Left colon (tissue), 1 donor: ENCODE results near the genes CBY3, RASGEF1C, MAPK9, CNOT6 and OR2Y1.

DNA sequence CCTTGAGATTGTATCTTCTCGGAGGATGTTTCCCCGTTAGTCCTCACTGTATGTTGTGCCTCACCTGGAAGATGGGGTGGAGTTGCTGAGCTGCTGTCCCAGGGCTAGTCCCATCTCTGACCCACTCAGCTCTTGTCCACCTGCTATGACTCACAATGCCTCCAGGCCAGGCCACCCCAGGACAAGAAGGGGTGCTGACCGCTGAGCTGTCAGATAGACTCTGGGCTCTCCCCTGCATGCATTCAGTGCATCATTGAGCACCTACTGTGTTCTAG is at the start of gene CBY3:
CBY3 (minus strand) TSS at position 106 of the 275 bp plus-strand sequence.
- PRO-cap: no peak

- PRO-cap: no peak
These were observed 8.1 kb upstream of the MAML1 start for GRCh38 chr5:179724450-179725041.

GRCh38 chr5:179728402-179729021 is 4.1 kb upstream of the MAML1 start:
- PRO-cap: no peak

- PRO-cap: bidirectional peak, plus-strand start at chr5:179806077, minus-strand start at chr5:179805908
These were observed 996 bp downstream of the MGAT4B start for GRCh38 chr5:179805592-179806148.

DNA sequence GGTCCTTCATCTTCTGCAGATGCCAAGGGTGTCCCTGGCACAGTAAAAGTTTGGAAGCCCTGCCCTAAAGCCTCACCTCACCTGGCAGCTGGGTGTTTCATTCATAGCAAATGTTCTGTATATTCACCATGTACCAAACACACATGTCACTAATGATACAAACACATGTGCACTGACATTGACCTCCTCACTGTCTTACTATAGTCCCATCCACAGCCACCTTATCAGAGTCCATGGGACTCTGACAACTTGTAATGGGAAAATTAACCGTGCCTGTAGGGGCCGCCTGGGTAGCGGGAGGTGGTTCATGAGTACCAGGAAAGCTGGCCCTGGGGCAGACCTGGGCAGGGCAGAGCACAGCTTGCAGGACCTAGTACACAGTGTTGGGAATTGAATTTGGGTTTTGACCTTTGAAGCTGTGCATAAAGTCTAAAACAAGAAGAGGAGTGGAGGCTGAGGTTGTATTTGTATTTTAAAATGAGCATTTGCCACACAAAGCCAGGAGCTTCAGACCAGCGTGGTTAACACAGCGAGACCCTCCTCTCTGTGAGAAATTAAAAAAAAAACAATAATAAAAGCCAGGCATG is 6.5 kb upstream of the MGAT4B start:
- PRO-cap: no peak

GRCh38 chr5:179818601-179819351 is 1.9 kb upstream of the SQSTM1 start:
- PRO-cap: bidirectional peak, plus-strand start at chr5:179819222, minus-strand start at chr5:179818983

GRCh38 chr5:179835866-179836491 is 15.3 kb downstream of the SQSTM1 start:
- PRO-cap: no peak

- PRO-cap: no peak
These were observed 15.6 kb upstream of the TBC1D9B start for GRCh38 chr5:179923355-179923579.

GRCh38 chr5:179959597-179959999 is 51.9 kb upstream of the TBC1D9B start:
- PRO-cap: no peak

GRCh38 chr5:180177214-180177933 is 31.6 kb downstream of the RASGEF1C start:
- PRO-cap: no peak

GRCh38 chr5:180208982-180209628 is at the start of gene RASGEF1C:
RASGEF1C (minus strand) TSS chr5:180209211.
- PRO-cap: unidirectional peak, minus-strand start at chr5:180209185

DNA sequence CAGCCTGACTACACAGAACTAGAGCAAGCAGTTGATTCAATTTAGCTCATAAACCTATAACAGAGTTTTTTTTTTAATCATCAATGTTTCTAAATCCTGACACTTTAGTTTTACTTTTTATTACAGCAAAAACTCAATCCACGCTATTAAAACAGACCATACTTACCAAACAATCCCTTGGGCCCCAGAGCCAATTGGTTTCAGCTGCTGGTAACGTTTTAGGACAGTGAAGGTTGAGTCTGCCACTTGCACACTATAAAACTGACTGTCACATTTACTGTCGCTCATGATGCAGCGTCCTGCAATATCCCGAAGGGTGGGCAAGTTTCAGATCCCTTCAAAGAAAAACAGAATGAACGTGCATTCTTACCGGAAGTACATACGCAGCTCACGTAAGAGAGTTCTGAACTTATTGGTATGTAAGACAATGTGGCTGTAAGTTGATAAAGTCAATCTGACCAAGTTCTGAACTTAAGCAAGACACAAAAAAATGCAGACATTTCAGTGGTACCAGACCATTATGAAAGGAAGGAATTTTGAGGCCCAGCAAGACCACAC is 11.5 kb downstream of the MAPK9 start:
- PRO-cap: no peak

DNA sequence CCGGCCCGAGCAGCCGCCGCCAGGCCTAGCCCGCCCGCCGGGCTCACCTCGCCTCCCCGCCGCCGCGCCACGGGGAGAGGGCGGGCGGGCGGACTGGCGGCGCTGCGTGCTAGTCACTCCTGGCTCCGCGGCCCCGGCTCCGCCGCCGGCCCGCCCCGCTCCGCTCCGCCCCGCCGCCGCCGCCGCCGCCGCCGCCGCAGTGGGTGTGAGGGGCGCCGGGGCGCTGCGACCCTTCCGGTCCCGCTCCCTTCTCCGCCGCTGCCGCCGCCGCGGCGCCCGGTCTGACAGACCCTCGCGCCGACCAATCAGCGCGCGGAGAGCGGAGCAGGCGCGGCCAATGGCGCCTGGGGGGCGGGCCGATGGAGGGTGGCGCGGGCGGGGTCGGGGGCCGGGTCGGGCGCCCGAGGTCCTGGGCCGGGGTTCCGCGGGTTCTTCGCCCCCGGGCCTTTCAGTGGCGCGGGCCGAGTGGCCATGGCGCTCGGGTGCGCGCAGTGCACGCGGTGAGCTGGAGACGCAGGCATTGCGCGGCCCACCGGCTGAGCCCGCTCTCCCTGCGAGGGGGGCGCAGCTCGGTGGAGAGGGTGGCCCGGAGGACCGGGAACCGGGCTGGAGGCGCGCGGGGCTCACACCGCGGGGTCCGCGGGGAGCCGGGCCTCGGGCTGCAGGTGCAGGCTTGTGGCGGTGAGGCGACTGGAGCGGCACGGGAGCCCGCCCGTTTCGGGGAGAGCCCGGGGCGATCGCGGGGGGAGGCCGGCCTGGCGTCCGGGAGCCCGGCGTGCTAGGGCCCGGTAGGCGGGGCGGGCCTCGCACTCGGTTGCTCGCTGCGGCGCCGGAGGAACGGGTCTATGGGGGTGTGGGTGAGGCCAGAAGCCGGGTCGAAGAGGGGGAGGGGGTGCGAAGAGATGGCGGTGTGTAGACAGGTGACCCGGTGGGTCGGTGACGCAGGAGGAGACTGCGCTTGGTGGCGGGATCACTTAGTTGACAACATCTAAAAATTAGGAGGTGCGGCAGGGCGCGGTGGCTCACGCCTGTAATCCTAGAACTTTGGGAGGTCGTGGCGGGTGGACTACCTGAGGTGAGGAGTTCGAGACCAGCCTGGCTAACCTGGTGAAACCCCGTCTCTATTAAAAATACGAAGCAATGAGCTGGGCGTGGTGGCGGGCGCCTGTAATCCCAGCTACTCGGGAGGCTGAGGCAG is at the start of gene MAPK9:
MAPK9 (minus strand) TSS at position 283 of the 1,198 bp plus-strand sequence.
- PRO-cap: bidirectional peak, plus-strand start at position 367 of the sequence, minus-strand start at position 283 of the sequence

DNA sequence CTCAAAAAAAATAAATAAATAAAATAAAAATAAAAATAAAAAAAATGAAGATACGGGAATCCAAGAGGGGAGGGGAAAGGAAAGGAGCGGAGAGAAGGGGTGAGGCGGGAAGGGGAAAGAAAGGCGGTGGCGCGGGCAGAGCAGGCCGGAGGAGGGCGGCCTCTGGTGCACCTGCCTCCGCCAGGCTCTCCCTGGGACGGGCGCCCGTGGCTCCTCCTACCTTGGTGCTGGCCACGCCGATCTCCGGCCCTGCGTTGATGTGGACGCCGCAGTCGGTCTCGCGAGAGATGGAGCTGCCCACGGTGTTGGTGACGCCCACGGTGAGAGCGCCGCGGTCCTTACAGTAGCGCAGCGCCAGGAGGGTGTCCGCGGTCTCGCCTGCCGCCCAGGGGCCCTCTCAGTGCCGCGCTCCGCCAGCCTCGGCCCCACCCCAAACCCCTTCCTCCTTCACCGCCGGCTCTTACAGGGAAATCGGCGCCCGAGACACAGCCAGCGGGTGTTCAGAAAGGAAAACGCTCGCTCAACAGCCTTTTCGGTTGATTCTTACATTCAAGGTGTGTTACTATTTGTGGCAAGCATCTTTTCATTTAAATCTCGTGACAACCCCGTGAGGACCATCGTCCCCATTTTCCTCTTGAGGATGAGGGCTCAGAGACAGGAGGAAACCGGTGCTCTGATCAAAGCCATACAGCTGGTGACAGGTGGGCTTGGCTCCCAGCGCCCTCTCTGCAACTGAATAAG is 21.9 kb upstream of the MAPK9 start:
- PRO-cap: no peak

DNA sequence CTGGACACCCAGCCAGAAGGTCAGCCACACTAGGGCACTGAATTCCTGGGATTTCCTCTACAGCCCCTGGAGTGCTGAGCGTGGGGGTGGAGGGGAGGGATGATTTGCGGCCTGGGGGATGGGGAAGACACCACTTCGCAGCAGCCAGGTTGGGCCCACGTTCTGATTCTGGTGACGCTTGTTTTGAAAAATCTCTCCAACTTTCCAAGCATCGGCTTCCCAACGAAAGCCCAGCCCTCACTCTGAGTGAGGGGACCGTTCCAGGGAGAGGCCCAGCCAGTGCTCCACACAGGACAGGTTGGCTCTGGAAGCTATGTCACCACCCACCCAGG is 5.4 kb downstream of the GFPT2 start:
- PRO-cap: no peak

GRCh38 chr5:180494287-180495417 is at the start of gene CNOT6:
CNOT6 (plus strand) TSS chr5:180494379.
- PRO-cap: bidirectional peak, plus-strand start at chr5:180494418, minus-strand start at chr5:180494165; unidirectional peak, plus-strand start at chr5:180494621; bidirectional peak, plus-strand start at chr5:180495127, minus-strand start at chr5:180494934

DNA sequence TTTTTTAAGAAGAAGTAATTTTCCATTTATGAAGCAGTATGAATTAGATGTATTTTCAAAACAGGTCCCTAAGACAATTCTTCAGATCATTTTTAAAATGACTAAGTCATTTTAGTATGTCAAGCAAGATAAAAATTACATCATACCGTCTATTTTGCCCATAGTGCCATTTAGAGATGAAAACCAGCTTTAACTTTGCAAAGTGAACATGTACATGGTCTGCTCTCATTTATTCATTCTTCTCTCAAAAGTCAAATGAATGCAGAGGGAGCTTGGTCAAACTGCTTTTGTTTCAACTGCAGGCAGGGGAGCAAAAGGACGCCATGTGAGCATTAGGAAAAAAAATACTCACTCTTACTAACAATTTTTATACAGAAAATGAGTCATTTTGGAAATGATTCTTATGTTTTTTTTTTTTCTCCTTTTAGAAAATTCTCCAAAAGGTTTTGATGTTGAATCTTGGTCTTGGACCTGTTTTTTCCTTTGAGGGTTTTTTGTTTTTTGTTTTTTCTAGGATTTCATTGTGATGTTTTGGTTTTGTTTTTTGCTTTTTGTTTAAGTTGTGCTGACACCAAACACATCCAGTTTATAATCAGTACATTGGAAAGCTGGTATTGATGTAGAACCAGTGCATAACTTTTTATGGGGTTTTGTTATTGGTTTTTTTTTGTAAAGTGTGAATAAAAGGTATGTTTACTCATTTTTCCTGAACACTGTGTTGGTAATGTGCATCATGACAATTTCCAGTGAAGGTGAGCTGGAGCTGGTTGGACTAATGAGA is 15.6 kb downstream of the SCGB3A1 start:
- PRO-cap: no peak

- PRO-cap: no peak
These were observed 40.3 kb upstream of the FLT4 start for GRCh38 chr5:180689743-180690140.

DNA sequence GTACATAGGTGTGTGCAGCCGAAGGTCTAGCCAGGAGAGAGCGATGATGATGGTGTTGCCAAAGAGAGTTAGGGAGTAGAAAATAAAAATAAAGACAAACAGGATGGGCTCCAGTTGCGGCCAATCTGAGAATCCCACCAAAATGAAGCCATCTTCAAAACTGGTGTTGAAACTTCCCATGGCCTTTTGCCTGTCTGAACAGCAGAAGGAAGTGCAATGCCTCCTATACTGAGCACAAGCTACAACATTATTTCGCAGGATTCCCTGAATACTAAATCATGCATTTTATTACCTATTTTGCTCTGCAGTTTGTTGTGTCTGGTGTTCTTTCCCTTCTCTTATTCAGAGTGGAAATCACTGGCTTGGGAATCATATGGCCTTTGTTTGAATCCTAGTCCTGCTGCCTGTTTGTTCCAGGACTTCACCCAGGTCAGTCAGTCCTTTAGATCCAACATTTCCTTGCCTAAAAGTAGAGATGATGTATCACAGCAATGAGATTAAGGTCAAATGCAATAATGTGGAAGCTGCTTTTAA is at the start of gene OR2Y1:
OR2Y1 (minus strand) TSS at position 180 of the 534 bp plus-strand sequence.
- PRO-cap: no peak

DNA sequence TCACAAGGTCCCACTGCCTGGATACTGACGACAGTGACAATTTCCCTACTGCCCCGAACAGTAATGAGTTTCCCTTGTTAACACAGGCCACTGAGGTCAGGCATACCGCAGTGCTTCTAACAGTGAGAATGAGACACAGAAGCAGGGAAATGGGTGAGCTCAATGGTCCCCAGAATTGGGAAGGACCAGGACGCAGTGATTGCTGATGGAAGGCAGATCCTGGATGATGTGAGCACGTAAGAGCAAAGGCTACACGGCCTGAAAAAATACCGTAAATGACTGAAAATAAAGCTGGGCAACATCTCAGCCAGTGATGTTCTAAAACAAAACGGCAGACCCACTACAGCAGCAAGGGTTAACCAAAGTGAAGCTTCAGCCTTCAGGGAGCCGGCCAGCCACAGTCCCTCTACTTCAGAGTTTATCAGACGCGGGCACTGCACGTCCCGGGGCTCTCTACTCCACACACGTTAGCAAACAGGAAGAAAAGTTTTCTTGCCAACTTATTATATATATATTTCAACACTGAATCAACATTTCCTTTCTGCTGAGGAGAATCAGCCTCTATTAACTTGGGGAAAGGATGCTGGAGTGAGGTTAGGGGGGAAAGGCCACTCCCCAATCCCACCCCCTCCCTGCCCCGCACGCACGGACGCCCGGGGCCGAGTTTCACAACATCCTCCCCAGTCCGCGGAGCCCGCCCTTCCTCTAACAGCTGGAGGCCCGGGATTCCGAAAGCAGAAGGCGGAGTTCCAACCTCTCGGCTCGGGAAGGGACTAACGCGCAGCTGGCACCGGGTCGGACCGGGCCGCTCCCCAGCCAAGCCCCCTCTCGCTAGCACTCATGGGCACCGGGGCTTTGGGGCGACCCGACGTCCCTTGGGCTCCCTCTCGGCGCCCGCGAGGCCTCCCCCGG is 612 bp downstream of the MGAT1 start:
- PRO-cap: bidirectional peak, plus-strand start at position 731 of the sequence, minus-strand start at position 436 of the sequence; bidirectional peak, plus-strand start at position 841 of the sequence, minus-strand start at position 830 of the sequence